Heart right ventricle (tissue), 2 donors: ENCODE measurements around a stretch of chr3.

GRCh38 chr3:127736999-127737748, 64.4 kb downstream of the ABTB1 start:
- PRO-cap, 2 experiments = no peak in any of the 2 experiments

DNA sequence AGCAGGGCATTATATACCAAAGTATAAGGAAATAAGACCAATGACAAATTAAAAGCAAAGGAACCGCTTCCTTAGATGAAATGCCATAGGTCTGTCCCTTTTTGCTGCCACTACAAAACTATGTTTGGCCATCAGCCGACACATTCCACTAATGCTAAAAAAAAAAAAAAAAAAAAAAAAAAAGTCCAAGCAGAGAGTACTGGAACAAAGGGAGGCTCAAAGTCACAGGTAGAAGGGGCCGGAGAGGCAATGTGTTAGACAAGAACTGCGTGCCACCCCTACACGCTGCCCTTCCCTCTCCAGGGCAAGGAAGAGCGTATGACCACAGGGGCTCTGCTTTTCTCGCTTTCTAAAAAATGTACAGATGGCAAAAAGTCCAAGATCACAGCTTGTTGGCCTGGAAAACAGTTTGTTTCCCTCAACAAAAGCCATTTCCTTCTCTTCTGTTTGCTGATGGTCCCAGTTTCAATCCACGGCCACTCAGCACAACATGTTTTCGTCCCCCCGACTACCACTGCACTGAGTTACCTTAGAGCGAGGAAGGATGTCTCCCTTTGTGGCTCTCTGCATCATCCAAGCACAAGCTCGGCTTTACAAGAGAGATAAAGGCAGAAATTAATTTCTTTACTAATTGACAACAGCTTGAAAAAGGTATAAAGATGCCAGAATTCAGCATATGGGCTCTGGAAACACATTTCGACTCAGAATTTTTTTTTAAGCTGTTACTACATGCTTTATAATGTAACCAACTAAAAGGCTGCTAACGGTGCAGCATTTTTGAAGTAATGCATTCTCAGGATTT, 70.9 kb downstream of the ABTB1 start:
- PRO-cap, 2 experiments = peak in 2 of 2 experiments; most common plus-strand start position 219 of the sequence (in 1)

- PRO-cap, 2 experiments = no peak in any of the 2 experiments
Measured at GRCh38 chr3:127791044-127791455, 31.3 kb downstream of the MGLL start.

GRCh38 chr3:127847983-127848539, 25.7 kb upstream of the MGLL start:
- PRO-cap, 2 experiments = no peak in any of the 2 experiments

- PRO-cap, 2 experiments = no peak in any of the 2 experiments
Measured at GRCh38 chr3:128035959-128036487, 16.2 kb upstream of the SEC61A1 start.

DNA sequence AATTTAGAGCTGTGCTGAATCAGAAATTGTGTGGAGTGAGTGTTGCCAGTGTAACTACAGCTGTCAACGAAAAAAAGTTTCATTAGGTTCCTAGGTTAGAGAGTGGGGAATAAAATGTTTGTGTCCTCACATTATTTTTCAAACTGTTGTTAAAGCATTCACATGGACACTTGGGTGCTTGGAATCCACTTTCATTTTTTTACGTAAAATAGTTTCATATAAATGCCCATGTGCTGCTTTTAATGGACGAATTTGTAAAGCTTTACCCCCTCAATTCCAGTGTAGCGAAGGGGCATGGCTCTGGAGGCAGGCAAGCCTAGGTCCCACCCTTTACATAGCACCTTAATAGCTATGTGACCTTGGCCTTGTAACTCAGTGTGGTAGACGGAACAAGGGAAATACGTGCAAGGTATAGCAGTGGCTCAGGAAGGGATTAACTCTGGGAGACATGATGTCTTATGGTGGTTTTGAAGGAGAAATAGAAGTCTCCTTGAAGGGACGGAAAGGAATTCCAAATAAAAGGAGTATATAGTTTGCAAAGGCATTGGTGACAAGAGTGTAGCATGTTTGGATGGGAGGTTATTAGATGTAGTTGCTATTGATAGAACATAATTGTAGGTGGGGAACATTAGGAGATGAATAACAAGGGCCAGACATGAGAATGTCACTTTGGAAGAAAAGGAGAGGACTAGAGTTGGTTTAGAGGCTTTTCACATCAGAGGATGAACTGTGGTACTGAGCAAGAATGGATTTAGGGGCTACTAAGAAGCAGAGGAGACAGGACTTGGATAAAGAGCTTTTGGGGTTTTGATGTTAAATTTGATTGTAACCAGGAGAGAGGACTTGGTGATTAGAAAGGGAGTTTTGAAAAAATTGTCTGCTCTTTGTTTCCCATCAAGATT, 1.5 kb downstream of the SEC61A1 start:
- PRO-cap, 2 experiments = no peak in any of the 2 experiments

DNA sequence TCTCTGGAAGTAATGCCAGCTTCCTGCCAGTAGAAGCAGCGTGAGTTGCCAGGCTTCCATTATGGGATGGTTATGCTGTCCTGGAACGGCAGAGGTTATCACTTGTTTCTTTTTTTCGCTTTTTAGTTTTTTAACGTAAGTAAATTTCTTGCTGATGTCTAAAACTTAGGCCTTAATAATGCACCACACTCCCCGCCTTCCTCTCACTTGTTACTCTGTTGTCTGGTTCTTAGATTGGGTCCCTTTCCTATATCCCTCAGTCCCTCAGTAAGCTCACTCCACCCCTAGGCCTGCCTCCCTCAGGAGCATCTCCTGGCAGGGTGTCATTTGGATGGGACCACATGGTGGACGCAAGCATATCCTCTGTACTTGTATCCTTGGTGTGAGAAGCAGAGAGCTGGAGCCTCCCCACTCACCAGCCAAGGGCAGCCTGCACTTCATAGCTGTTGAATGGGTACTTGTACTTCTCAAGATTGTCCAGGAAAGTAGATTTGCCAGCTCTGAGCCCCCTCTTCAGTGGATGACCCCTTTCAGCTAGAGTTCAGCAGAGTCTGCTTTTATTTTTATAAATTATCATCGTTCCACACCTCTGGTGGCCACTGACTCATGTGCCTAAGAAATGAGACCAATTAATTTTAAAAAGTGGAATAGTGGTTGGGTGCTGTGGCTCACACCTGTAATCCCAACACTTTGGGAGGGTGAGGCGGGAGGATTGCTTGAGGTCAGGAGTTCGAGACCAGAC, 11.6 kb downstream of the SEC61A1 start:
- PRO-cap, 2 experiments = no peak in any of the 2 experiments

DNA sequence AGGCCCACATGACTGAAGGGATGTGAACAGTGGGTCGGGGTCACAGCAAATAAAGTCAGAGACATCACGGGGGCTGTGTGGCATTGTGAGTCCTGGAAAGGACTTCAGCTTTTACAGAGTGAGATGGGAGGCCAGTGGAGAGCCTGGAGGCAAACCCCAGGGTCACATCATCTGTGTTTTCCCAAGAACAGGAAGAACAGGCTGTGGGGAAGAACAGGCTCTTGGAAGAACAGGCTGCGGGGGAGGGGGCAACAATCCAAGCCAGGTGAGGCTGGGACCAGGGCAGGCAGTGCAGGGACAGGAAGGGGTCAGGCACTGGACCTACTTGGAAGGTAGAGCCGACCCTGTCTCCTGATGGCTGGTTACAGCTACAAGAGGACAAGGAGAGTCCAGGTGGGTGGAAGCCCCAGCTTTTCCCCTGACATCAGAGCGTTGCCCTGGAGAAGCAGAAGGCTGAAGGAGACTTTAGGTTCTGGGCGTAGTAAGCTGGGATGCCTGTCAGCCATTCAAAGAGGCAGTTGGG, 131.1 kb downstream of the DNAJB8 start:
- PRO-cap, 2 experiments = no peak in any of the 2 experiments

DNA sequence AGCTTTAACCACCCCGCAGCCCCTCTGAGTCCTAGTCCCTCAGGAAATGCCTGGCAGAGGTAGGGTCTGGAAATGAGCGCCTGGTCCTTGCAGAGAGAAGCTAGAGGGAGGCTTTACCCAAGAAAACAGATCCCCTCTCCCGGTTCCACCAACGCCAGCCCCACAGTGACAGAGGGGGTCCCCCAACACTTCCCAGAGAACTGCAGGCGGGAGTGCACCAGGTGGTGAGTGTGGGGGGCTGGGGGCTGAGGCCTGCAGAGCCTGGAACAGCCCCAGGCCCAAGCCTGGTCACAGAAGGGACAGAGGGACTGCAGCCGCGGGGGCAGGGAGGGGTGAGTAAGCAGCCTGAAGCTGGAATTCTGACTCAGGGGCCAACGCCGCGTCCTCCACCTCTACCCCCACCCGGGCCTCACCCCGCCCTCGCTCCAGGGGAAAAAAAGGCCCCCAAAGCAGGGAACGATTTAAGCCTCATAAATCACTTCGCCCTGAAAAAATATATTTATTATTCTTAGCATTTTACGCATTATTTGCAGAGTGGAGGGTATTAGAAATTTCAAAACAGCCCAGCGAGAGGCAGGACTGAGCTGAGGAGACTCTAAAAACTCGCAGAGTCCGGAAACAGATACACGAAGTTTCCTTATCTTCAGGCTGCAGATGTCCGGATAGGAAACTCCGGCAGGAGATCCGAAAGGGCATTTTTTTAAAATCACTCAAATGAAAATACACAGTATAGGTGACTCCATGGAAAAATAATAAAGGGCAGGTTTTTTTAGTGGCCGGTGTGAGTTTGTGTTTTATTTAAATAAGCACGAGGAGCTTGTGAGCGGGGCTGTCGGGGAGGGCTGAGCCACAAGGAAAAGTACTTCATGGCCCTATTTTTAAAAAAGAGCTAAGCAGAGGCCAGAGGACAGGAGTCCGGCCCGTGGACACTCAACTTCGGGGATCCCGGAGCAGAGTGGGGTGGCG, 10.0 kb downstream of the GATA2 start:
- PRO-cap, 2 experiments = peak in 2 of 2 experiments; most common plus-strand start position 892 of the sequence (in 2); most common minus-strand start position 594 of the sequence (in 2)

GRCh38 chr3:128495320-128496550, 2.7 kb upstream of the GATA2 start:
- PRO-cap, 2 experiments = no peak in any of the 2 experiments

GRCh38 chr3:128497493-128498205, 4.6 kb upstream of the GATA2 start:
- PRO-cap, 2 experiments = peak in 2 of 2 experiments; most common plus-strand start chr3:128497847 (in 1); most common minus-strand start chr3:128497726 (in 2)

DNA sequence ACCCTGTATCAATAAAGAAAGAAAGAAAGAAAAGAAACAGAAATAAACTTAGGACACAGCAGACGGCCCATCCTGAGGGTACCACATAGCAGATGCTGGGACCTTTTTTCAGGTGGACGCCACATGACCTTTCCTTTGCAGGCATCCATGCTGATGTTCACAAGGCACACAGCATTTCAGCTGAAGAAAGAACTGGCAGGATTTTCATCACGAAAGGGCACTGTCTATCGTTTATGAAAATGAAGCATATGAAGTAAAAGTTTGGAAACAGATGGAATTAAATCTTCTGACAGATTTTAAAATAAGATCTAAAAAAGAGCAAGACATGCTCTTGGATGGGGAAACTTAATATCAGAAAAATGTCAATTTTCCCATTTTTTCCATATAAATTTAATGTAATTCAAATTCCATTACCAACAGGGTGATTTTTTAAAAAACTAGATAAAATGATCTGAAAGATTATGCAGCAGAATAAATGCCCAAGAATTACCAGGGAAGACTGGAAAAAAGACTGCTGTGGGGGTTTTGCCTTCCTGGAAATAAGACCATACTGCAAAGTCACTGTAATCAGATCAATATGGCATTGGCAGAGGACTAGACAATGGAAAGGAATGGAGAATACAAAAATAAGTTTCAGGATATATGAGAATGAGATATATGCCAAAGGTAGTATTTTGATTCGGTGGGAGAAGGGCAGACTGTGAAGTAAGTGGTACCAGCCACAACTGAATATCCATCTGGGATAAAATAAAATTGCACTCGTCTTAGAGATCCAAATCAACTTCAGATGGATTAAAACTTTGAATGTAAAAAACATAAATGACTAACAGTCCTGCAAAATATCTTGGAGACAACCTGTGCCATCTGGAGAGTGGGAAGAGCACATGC, 9.2 kb upstream of the GATA2 start:
- PRO-cap, 2 experiments = no peak in any of the 2 experiments

GRCh38 chr3:128768114-128768847, 42.3 kb downstream of the RAB7A start:
- PRO-cap, 2 experiments = no peak in any of the 2 experiments

DNA sequence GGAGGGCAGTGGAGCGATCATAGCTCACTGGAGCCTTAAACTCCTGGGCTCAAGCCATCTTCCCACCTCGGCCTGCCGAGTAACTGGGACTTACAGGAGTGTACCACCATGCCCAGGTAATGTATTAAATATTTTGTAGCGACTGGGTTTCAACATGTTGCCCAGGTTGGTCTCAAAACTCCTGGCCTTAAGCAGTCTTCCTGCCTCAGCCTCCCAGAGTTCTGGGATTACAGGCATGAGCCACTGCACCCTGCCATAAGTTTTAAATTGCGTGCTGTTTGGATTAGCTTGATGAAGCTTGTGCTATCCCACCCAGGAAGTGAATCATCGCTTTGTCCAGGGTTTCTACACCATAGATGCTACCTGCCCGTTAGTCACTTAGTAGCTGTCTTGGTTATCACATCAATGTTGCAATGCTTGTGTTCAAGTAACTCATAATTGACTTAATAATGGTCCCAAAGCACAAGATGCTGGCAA, 61.8 kb downstream of the RAB7A start:
- PRO-cap, 2 experiments = no peak in any of the 2 experiments

- PRO-cap, 2 experiments = no peak in any of the 2 experiments
Measured at GRCh38 chr3:128808772-128809024, 70.7 kb upstream of the ACAD9 start.

GRCh38 chr3:128845621-128846859, 33.4 kb upstream of the ACAD9 start:
- PRO-cap, 2 experiments = peak in 2 of 2 experiments; most common plus-strand start chr3:128845994 (in 2); most common minus-strand start chr3:128845872 (in 1)

DNA sequence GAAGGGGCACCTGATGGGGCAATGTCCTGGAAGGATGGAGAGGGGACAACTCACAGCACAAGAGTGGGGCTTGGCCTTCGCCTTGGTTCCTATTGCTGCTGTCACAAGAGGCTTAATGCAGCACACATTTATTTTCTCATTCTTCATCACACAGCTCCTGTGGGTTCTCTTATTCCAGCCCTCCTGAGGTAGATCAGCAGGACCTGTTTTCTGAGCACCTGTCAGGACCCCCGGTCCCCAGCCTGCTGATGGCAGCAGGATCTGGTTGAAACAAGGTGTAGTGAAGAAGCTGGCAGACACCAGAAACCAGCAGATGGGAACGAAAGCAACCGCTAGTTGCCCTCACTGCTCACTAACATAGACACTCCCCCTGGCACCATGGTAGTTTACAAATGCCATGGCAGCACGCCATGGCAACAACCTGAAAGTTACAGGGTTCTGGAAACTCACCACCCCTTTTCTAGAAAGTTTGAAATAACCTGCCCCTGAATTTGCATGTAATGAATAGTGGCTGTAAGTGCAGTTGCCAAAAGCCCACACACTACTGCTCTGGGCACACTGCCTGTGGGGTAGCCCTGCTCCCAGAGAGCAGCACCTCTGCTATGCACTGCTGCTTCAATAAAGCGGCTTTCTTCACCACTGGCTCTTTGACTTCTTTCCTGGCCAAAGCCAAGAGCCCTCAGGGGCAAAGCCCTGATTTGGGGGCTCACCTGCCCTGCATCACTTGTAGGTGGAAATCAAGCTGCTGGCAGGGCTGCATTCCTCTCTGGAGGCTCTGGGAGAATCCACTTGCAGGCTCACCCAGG, 2.2 kb upstream of the GP9 start:
- PRO-cap, 2 experiments = no peak in any of the 2 experiments

GRCh38 chr3:129064769-129065032, 4.1 kb downstream of the GP9 start:
- PRO-cap, 2 experiments = no peak in any of the 2 experiments

DNA sequence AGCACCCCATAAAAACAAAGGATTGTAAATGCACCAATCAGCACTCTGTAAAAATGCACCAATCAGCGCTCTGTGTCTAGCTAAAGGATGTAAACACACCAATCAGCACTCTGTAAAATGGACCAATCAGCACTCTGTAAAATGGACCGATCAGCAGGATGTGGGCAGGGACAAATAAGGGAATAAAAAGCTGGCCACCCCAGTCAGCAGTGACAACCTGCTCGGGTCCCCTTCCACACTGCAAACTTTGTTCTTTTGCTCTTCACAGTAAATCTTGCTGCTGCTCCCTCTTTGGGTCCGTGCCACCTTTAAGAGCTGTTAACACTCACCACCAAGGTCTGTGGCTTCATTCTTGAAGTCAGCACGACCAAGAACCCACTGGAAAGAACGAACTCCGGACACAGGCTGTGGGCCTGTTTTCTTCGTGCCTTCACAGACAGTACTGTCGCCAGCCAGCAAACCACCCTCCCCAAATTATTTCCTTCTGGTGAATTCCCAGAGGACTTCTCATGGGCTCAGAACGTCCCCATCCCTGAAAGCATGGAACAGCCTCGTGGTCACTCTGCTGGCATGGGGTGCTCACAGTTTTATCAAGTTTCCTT, 9.0 kb downstream of the GP9 start:
- PRO-cap, 2 experiments = no peak in any of the 2 experiments

DNA sequence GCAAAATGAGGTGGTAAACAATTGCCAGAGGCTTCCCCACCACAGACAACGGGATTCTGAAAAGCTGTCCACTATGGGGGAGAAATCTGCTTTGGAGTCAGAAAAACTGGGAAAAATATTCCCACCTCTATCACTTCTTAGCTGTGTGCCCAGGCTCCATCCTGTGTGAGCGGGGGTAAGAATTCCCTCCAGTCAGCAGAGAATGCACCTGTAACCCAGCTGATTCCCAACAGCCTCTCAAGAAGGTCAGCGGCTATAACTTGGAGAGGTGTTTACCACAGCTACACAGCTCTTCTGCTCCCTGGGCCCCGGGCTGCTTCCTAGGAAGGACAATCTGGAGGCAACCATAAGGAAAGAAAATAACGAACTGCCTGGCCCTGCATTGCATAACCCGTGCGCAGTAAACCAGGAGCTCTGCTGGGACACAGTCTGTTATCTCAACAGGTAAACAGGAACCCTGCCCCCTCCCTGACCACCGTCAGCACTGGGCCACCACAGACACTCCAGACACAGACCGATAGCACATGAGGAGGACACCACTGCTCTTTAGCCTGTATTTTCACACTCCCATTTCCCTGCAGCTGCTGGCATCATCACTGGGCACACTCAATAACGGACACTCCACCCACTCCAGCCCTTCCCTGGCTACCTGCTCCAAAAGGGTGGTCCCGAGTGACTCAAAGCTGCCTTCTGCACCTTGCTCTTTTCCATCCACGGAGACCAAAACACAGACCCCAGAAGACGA, 2.1 kb downstream of the RAB43 start:
- PRO-cap, 2 experiments = no peak in any of the 2 experiments